AG08470 (cell line): ENCODE measurements around a stretch of chr3.

DNA sequence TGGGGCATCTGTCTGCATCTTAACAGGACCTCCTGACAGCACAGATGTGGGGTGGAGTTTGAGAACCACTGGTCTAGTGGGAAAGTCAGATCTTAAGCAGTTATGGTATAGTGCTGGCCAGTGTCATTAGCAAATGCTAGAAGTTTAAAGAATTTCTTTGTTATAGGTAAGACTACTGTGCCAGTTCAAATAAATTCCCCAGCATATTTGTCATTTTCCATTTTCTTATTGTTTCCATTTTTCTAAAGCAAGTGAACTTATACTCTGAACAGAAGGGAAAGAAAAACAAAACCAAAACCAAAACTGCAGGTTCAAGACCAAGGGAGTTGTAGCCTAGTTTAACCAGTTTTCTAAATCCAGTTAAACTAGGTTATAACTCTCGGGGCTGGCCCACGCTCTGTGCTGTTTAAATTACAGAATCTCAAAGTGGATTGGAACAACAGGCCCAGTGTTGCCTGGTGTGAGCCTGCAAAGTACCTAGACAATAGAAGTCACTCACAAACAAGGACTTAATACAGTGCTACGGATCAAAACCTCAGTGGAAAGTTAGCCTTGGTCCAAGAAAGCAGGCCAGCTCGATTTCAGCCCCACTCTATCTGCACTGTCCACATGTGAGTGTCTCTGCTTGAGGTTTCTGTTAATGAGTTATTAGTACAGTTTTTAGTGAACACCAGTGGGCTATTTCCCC is 93.5 kb upstream of the PDZRN3 start:
- RRBS, result no CpG with 5 or more reads among the region's 4 CpGs

DNA sequence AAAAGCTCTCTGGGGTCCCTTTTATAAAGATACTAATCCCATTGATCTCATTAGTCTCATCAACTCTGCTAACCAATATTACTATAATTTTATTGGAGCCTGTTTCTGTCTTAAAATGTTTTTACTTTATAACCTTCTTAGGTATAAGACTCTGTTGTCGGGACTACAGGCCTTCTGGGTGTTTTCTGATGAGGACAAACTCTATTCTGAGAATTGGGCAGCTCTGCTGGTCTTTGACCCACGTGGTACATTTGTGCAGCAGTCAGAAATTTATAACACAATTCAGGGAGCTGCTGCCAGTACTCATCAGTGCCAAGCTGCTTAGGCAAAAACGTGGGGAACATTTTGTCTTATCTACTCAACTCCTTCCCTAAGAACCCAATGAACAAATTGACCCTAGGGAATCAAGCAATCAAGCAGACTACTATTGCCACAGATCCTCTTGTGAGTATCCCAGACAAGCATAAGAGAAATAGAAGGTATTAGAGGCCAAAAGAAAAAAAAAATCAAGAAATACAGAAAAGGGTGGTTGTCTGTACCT is 180.7 kb upstream of the PDZRN3 start:
- RRBS, result no CpG with 5 or more reads among the region's 3 CpGs

DNA sequence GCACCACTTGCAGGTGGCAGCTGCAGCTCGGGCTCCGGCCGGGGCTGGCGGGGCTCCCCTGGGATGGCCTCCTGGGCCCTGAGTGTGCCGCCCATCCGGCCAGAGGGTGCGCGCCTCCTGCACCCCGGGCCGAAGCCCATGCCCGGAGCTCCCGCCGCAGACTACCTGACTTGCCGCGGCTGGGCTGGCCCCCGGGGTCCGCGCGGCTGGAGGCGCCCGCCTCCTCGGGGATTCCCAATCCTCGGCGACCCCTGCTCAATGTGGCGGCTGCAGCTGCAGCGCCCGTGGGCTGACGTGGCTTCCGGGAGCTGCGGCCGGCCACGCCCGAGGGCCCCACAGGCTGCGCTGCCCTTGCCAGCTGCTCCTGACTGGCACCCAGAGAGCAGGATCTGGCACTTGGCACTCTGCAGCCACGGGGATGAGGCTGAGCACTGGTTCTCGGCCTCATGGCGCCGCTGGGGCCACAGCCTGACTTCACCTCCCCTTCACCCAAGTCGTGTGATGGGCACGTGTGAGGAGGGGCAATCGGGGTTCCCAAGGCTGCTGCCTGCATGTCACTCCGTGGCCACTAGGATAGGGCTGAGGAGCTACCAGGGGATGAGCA is 267.9 kb upstream of the FRG2C start:
- RRBS, result 36% methylated on average over 6 of the region's 42 CpGs

- RRBS, result no CpG with 5 or more reads among the region's 18 CpGs
These were observed 159.3 kb upstream of the FRG2C start for GRCh38 chr3:75504555-75505427.

DNA sequence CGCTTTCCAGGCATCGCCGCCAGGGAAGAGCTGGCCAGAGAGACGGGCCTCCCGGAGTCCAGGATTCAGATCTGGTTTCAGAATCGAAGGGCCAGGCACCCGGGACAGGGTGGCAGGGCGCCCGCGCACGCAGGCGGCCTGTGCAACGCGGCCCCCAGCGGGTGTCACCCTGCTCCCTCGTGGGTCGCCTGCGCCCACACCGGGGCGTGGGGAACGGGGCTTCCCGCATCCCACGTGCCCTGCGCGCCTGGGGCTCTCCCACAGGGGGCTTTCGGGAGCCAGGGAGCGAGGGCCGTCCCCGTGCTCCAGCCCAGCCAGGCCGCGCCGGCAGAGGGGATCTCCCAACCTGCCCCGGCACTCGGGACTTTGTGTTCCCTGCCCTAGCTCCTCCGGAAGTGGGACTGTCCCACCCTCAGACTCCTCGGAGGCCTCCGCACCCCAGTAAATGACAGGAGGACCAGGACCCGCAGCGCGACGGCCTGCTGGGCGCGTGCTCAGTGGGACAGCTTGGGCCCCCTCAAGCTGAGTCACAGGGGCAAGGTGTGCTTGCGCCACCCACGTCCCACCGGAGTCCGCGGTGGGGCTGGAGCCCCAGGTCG is 5.2 kb downstream of the FRG2C start:
- RRBS, result 72% methylated on average over 5 of the region's 49 CpGs

- RRBS, result no CpG with 5 or more reads among the region's 6 CpGs
These were observed 339 bp downstream of the ROBO2 start for GRCh38 chr3:77040309-77040566.

GRCh38 chr3:78872036-78872729 is 895.6 kb downstream of the ROBO1 start:
- RRBS, result no CpG with 5 or more reads among the region's 4 CpGs

DNA sequence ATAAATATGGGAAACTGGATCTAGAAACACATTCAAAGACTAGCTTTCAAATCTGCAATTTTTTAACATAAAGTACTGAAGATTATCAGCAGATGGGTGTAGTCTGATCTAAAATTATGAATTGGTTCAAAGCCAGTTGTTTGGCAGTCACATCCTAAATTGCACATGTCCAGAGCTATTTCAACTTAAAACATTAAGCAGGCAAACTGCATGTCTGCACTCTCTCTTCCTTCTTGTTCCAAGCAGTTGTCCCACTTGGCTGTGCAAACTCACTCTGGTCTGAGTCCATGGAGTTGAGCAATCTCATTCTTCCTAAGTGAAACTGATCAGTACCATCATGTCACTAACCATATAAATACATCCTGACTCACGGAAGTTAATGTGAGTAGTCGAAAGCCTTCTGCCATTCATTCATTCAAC is 353.0 kb downstream of the ROBO1 start:
- RRBS, result no CpG with 5 or more reads among the region's 2 CpGs

- RRBS, result no CpG with 5 or more reads among the region's 3 CpGs
These were observed 767.9 kb downstream of the GBE1 start for GRCh38 chr3:80993415-80994033.

GRCh38 chr3:81732873-81733486 is 28.5 kb downstream of the GBE1 start:
- RRBS, result no CpG with 5 or more reads among the region's 4 CpGs

DNA sequence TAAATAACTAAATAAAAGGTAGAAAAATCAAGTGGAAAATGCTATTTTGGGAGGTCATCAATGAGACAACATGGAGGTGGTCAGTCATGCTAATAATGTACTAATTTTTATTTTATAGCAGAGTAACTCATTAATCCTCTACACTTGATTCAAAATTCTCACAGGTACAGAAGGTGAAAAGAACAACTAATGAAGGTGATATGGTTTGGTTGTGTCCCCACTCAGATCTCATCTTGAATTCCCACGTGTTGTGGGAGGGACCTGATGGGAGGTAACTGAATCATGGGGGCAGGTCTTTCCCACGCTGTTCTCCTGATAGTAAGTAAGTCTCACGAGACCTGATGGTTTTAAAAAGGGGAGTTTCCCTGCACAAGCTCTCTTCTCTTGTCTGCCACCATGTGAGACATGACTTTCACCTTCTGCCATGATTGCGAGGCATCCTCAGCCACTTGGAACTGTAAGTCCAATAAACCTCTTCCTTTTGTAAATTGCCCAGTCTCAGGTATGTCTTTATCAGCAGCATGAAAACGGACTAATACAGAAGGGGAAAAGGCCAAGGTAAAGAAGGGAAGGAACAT is 2.7 kb downstream of the GBE1 start:
- RRBS, result no CpG with 5 or more reads among the region's 5 CpGs

DNA sequence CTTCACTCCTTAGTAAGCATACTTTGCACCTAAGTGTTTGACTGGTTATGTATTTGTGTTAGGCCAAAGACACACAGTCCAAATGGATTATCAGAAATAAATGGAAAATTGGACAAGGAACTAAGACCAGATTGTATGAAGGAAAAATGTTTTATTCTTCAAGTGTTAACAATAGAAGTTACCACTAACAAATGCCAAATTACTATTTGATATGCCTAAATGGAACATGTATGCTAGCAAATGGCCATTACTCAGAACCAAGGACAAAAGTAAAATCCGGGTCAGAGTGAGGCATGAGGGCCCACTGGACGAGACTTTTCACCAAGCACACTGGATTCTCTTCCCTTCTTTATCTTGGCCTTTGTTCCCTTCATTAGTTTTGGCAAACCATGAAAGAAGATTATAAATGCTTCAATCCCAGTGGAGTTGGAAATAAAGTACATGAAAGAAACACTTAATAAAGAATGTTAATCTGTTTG is 2.0 kb downstream of the GBE1 start:
- RRBS, result no CpG with 5 or more reads among the region's 2 CpGs

- RRBS, result no CpG with 5 or more reads among the region's 2 CpGs
These were observed 28.6 kb upstream of the GBE1 start for GRCh38 chr3:81790074-81790337.

DNA sequence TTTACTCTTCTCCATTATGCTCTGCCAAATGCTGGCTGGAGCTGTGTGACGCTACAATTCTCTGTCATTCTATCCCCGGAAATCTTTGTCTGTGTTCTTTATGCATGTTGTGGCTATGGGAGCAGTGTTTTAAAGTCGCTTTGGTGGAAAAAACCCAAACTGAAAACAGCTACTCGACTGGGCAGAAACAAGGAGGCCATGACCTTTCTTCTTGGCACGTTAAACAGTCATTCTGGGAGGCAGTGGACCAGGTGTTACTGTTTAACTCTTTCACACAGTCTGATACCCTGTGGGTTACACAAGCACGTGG is 55.4 kb upstream of the GBE1 start:
- RRBS, result no CpG with 5 or more reads among the region's 6 CpGs

DNA sequence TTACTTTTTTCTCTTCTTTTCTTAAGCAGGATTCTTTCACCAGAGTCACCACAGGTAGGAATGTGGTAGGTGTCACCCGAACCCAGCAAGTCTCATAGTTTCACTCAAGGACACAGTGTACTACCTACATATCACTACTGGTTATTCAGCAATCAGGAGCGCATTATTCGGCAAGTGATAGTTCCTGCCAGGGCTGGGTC is 1271.5 kb upstream of the CADM2 start:
- RRBS, result no CpG with 5 or more reads among the region's 3 CpGs

- RRBS, result no CpG with 5 or more reads among the region's 3 CpGs
These were observed 815.3 kb downstream of the VGLL3 start for GRCh38 chr3:86175436-86176164.

GRCh38 chr3:86683004-86683567 is 307.9 kb downstream of the VGLL3 start:
- RRBS, result no CpG with 5 or more reads among the region's 2 CpGs

- RRBS, result no CpG with 5 or more reads among the region's 2 CpGs
These were observed 6.1 kb downstream of the VGLL3 start for GRCh38 chr3:86984811-86985346.

DNA sequence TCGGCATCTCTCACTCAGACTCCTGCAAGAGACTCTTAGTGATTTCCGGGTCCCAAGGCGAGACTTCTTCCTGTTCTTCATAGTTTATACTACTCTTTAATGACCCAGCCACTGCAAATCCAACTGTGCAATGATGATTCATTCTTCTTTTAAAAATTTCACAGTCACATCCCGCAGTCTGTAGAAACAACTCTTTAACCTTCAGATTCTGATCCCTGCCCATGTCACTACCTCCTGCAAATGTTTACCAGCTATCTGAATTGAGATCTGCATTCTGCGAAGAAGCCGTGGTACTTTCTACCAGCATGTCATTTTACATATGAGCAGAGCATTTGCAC is 2.8 kb upstream of the VGLL3 start:
- RRBS, result no CpG with 5 or more reads among the region's 6 CpGs

- RRBS, result no CpG with 5 or more reads among the region's 5 CpGs
These were observed 9.7 kb downstream of the CHMP2B start for GRCh38 chr3:87236793-87237316.